Measurements from ENCODE around the gene NR1D2.

DNA sequence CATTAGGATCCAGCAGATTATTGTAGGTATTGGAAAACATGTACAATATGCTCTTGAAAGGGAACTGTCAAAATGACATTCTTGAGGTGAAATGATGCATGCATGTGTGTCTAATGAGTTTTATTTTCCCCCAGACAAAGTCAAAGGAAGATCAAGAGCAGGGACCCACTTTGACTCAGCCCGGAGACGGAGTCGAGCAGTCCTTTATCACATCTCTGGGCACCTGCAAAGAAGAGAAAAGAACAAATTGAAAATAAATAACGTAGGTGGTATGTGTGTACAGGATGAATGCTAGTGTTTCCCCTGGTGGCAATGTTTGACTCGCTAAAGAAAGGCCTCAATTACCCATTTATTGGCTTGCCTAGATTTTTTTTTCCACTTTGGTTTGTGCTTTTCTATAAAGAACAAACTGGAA lies 194.2 kb downstream of the KCNH8 start:
- CAGE, long polyA plus RNA = no peak
- RRBS = no CpG with 5 or more reads among the region's 5 CpGs

GRCh38 chr3:19987440-19987890 lies 24.6 kb downstream of the PP2D1 start:
- CAGE, long polyA plus RNA = no peak
- RRBS = no CpG with 5 or more reads among the region's 5 CpGs

DNA sequence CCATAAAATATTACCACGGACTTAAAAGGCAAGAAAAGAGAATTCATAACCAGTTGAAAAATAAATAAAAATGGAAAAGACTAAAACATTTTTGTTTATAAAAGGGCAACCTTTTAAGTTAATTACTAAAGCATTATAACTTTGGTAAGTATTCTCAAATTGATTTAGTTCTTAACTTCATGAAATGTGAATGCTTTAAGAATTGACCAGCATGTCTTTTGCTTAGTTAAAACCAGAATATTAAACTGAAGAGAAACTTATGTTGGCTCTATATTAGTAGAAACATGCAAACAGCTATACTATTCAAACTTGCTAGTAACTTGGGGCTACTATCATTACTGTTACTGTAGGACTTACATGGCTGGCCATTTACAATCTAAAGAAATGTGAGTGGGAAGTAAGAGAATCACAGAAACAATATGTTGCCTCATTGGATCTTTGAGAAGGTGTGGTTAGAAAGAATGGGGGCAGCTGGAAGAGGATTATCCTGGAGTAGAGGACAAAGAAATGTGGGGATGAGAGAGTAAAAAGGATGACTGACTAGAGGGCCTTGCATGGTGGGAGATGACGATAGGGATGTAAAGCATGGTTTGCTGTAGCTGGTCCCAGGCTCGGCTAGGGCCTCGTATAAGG lies 254.5 kb upstream of the UBE2E1 start:
- CAGE, long polyA plus RNA = no peak
- RRBS = no CpG with 5 or more reads among the region's 4 CpGs

GRCh38 chr3:23865770-23866507 lies 50.9 kb downstream of the NKIRAS1 start:
- CAGE, long polyA plus RNA = no peak
- RRBS = no CpG with 5 or more reads among the region's 5 CpGs

GRCh38 chr3:23944661-23945497 lies at the start of gene NR1D2:
Gene NR1D2, plus strand, starts transcription at chr3:23945286.
- CAGE, long polyA plus RNA = no peak
- RRBS = under 1% methylated on average over 18 of the region's 70 CpGs

- CAGE, long polyA plus RNA = no peak
- RRBS = no CpG with 5 or more reads among the region's 3 CpGs
These were observed 1.6 kb downstream of the NR1D2 start for GRCh38 chr3:23946756-23946948.

DNA sequence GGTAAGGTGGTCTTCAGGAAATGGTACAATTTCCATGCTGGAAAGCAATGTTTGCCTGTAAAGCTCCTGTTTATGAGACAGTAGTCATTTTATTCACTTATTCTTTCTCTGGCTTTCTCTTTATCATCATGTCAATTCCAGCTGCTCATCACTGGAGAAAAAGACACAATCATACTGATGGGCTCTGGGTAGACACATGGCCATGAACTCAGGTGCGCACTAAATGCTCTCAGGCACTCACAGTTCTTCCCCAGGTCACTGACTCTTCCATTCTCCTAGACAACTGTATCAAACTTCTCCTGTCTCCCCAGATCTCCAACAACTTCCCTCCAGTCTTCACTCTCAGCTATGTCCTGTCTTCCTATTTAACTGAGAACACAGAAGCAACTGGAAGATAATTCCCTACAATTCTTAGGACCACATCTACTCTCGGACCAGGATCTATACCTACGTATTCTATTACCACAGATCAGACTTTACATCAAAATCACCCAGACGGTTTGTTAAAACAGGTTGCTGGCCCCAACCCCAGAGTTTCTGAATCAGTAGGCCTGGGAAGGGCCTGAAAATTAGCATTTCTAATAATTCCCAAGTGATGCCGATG lies 234.1 kb downstream of the THRB start:
- CAGE, long polyA plus RNA = no peak
- RRBS = no CpG with 5 or more reads among the region's 5 CpGs

DNA sequence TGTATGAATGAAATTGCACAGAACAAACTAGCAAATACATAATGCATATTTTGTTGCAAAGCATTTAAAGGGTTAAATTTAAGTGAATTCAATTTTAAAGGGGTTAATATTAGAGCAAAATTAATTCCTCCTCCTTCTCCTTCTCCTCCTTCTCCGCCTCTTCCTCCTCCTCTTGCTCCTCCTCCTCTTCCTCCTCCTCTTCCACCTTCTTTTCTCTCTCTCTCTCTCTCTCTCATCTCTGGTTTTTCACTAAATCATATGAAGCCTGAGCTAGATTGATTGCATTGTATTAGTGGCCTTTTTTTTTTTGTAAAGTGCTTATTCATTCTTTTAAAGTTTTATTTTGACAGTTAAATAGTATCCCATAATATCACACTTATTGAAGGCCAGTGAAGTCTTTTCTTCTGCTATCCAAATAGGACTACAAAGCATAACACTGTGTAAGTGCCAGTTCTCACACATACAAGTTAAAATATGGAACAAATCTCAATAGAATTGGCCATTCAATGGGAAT lies 154.4 kb downstream of the THRB start:
- CAGE, long polyA plus RNA = no peak
- RRBS = no CpG with 5 or more reads among the region's 1 CpG

DNA sequence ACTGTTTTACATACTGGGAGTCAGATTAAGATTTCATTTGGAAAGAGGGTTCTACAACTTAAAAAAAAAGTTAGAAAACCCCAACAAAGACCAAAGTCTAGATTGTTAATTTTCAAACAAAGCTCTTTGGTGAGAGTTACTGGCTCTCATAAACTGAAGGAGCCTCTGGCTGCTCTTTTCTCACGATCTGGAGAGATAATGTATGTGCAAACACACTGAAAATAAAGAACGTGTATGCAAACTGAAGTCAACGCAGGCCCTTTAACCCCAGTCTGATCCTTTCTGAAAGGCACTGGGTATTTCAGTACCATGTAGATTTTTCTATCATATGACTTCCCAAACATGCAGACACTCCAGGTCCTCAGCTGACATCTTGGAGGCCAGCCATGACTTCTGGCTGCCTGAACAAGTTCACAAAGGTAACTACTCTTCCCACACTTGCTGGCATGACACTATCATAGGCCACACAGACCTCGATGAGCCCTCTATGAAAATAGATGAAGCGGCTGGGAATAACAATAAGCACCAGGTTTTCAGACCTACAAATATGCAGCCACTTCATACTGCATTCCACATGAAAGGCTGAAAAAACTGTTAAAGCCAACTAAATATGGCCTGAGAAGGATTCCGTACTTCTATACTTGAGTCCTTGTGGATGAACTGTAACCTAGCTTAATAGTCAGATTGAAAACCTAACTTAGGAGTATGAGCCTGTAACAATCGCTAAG lies 121.4 kb downstream of the THRB start:
- CAGE, long polyA plus RNA = no peak
- RRBS = no CpG with 5 or more reads among the region's 7 CpGs

DNA sequence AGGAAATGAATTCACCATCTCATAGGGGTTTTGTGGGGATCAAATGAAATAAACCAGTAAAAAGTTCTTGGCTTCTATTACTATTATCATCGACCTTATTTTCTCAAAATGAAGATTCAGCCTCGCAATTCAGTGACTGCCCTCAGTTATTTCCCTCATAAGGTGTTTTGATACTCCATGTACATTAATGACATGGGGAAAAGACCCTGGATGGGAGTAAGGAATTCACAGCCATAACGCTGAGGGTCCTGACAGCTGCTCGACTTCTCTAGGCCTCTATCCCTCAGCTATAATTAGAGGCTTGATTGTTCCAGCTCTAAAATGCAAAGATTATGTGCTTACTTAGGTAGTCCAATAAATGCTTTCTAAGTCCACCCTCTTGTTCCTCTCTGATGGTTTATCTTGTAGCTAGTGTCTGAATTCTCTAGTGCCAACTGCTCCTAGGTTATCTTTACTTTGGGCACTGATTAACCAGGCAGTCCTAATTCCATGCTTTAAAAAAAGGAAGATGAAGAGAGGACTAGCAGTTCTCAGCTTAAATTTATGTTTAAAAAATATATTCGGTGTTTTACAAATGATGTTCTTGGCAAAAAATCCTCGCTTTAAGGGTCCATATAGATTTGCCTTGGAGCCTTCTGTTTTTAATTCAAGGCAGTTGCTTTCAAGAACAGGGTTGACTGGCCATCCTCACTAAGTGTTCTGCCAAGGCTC lies 60.8 kb downstream of the THRB start:
- CAGE, long polyA plus RNA = no peak
- RRBS = no CpG with 5 or more reads among the region's 6 CpGs

DNA sequence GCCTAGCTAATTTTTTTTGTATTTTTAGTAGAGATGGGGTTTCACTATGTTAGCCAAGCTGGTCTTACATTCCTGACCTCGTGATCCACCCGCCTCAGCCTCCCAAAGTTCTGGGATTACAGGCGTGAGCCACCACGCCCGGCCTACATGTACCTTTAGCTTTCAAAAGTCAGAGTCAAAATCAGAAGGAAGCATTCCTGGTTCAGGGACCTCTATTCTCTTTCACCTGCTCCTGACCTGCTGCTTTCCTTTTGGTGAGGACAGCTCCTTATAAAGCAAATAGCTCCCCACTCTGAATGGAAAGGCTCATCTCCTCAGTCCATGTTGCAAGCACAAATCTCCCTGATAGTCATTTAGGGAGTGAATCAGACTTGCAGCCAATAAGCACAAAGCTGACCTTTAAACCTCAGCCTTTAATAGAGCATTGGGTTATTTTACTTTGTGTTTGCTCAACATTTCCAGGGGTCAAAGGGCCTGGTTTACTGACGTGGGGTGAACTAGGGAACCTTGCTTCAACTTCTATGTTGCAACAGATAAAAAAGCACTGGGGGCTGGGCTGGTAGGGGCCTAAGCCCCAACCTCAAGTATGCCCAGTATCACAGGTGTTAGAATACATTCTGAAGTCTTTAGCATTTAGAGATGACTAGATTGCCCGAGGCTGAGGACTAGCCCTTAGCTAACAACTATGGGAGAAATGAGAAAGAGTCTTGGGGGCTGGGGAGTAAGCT lies 43.1 kb downstream of the THRB start:
- CAGE, long polyA plus RNA = no peak
- RRBS = no CpG with 5 or more reads among the region's 7 CpGs

DNA sequence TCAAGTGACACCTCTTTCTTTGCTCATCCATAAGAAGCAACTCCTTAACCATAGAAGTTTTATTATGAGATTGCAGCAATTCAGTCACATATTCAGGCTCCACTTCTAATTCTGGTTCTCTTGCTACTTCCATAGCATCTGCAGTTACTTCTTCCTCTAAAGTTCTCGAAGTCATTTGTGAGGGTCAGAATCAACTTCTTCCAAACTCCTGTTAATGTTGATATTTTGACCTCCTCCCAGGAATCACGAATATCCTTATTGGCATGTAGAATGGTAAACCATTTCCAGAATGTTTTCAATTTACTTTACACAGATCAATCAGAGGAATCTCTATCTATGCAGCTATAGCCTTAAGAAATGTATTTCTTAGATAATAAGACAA lies 27.5 kb downstream of the THRB start:
- CAGE, long polyA plus RNA = no peak
- RRBS = no CpG with 5 or more reads among the region's 2 CpGs

GRCh38 chr3:25424489-25425066 lies 3.5 kb upstream of the RARB start:
- CAGE, long polyA plus RNA = no peak
- RRBS = no CpG with 5 or more reads among the region's 5 CpGs

GRCh38 chr3:25568450-25568989 lies 96.2 kb downstream of the TOP2B start:
- CAGE, long polyA plus RNA = no peak
- RRBS = no CpG with 5 or more reads among the region's 8 CpGs

GRCh38 chr3:25645162-25645643 lies 19.5 kb downstream of the TOP2B start:
- CAGE, long polyA plus RNA = no peak
- RRBS = no CpG with 5 or more reads among the region's 4 CpGs

GRCh38 chr3:26914924-26915296 lies 292.3 kb downstream of the LRRC3B start:
- CAGE, long polyA plus RNA = no peak

DNA sequence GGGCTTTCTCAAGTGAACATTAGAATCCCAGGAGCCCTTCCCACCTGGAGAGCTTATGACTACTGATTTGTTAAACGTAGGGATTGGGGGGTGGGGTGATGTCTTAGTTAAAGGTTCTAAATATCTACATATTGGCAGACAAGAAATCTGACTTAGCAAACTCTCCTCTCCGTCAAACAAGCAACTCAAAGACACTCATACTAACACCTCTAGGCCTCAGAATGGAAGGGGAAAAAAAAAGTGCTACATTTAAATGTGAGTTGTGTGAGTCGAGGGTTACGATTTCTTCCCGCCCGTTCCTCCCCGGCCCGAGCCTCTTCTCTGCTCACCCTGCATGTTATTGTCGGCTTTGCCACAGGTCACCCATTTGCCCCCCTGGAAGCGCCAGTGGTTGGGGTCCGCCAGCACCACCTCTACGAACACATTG lies 2.3 kb downstream of the EOMES start:
- CAGE, long polyA plus RNA = no peak
- RRBS = no CpG with 5 or more reads among the region's 12 CpGs

- CAGE, long polyA plus RNA = no peak
- RRBS = no CpG with 5 or more reads among the region's 11 CpGs
These were observed 937 bp upstream of the ZCWPW2 start for GRCh38 chr3:28347415-28348152.

DNA sequence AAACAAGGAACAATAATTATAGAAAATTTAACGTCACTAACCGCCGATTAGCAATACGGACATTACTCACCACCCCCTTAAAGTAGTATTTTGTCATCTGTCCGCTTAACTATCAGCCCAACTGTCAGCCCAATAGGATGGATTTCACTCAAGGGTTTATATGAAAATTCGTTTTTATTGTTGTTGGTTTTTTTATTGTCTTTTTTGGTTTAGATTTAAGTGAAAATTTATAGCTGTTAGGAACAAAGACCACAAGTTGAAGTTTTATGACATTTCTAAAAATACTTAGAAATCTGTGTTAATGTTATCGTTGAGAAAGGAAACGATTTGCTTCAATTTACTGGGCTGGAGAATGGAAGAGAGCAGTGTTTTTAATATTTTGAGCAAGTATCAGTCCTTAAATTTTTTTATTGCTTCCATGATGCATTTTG lies 1.1 kb upstream of the AZI2 start:
- CAGE, long polyA plus RNA = no peak
- RRBS = no CpG with 5 or more reads among the region's 8 CpGs

DNA sequence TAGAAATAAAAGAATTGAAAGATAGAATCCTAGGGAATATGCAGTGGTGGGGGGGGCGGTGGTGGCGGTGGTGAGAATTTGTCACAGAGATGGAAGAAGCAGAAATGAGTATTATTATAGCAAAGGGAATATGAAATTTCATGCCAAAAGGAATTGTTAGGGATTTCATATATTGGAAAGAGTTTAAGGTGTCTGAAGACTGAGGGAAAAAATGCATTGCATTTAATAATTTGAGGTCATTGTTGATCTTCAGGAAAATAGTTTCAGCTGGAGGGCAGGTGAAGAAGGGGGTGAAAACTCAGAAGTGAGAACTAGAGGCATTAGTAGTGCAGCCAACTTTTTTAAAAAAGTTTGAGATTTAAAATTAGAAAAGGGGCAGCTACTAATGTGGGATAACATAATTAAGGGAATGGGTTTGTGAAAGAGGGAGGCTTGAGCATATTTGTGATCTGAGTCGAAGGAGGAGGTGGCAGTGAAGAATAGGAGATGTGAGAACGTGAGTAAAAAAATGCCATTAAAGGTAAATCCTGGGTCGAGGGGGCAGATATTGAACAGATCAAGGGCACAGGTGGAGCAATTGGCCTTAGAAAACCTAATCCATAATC lies 28.8 kb downstream of the RBMS3 start:
- CAGE, long polyA plus RNA = no peak
- RRBS = no CpG with 5 or more reads among the region's 5 CpGs